ENCODE results near the genes LAMA4 and HS3ST5.

GRCh38 chr6:111751103-111751574 lies 122.1 kb downstream of the FYN start:
- RRBS: no CpG with 5 or more reads among the region's 2 CpGs

- RRBS: no CpG with 5 or more reads among the region's 18 CpGs
Observed at GRCh38 chr6:111758956-111760043, 114.0 kb downstream of the FYN start.

DNA sequence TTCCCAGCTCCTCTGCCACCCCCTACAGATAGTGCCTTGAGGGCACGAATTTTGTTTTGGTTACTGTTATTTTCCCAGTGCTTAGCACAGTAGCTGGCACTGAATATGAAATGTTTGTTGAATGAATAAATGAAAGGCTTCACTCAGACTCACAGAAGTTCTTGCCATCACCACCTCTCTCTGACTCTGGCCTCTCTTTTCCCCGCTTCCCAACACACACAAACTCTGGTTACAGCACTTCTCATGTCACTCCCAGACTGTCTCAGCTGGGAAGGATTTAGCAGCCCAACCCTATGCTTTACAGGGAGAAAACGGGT lies 88.0 kb downstream of the FYN start:
- RRBS: no CpG with 5 or more reads among the region's 3 CpGs

GRCh38 chr6:111810296-111811266 lies 62.7 kb downstream of the FYN start:
- RRBS: no CpG with 5 or more reads among the region's 10 CpGs

GRCh38 chr6:111823695-111824449 lies 49.4 kb downstream of the FYN start:
- RRBS: no CpG with 5 or more reads among the region's 3 CpGs

- RRBS: no CpG with 5 or more reads among the region's 12 CpGs
Observed at GRCh38 chr6:111862438-111863359, 10.6 kb downstream of the FYN start.

DNA sequence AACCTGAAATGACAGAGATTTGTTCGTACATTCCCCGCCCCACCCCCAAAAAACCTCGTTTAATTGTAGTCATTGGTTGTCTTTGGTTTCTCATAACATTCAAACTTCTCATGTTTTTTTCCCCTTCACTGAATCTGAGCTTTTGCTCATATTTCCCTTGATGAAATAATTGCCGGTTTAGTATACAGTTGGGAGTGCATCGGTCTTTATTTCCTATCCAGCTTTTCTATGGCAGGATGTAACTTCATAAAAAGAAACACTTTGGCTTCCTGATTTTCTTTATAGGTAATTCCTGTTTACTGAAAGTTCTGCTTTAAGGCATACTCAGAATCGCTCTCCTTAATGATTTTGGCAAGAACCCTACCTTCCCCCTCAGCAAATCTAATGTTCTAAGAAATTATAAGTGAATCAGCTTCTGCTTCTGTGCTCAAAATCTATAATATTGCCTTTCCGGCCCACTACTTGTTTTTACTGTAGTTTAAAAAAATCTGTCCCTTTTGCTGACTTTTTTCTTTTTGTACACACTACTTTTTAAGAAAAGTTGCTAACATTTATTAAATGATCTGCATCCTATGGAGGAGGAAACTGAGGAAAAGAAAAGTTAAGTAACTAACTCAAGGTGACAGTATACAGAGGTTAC lies 1.0 kb upstream of the FYN start:
- RRBS: no CpG with 5 or more reads among the region's 7 CpGs

- RRBS: no CpG with 5 or more reads among the region's 2 CpGs
Observed at GRCh38 chr6:111880761-111881269, 7.6 kb upstream of the FYN start.

DNA sequence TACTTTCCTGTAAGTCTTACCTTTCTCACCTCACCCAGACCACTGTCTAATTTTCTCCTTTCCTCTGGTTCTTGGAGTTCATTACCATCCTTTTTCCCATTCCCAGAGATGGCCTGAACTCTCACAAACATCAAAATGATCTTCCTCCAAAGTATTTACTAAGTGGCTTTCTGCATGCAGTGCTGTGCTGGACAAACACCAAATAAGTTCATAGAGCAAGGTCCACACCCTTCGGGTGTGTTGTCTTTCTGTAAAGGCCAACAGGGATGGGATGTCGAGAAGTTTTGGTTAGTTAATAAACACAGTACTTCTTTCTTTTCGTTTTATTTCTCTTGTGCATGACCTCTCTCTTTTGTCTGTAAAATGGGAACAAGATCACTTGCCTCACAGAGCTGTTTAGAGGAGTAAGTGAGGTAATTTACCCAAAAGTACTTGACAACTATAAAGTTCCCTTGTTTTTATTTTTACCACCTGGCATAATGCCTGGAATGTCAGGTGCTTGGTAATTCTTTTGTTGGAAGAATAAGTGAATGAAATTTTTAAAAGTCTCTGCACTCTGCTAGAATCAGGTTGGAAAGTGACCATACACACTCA lies 22.9 kb upstream of the CCN6 start:
- RRBS: no CpG with 5 or more reads among the region's 3 CpGs

- RRBS: no CpG with 5 or more reads among the region's 9 CpGs
Observed at GRCh38 chr6:112232571-112233473, 21.5 kb downstream of the LAMA4 start.

DNA sequence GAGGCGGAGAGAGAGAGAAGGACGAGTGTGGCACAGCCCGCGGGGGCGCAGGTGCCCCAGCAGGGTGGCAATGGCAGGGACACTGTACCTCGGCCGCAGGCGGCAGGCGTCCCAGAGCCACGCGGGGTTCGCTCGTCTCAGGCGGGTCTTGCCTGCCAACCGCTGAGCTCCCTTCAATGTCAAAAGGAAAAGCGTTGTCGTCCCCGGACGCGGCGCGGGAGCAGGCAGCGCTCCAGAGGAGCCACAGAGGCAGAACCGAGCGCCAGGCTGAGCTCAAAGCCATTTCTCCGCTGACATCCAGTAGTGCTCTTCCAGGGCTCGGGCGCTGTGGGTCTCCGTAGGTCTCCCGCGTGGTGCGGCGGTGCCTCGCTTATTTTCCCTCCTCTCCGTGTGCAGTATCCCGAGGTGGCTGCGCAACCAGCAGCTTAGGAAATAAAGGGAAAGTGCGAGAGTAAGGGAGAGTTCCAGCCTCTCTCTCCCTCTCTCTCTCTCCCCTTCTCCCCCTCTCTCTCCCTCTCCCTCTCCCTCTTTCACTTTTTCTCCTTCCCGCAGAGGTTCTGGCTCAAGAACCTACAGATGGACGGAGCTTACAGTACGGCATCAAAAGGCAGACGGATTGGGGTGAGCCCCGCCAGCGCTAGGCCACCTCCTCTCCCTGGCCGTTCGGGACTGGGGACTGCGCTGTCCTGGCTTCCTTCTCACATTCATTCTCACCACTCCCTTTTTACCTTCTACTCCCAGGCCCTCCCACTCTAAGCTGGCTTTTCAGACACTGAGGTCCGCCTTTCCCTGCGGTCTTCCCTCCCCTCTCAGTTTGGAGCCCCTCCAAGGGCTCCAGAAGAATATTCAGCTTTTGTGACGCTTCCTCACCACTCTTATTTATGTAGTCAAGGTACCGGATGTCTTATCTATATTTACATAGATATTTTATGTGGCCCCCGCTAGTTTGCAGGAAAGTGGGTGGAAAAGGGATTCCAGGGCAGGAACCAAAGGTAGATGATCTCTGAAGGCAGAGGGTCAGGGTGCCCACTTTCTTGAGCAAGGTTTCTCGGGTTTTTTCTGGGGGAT lies at the start of gene LAMA4:
Gene LAMA4, minus strand, starts transcription at position 700 of the 1,068 bp plus-strand sequence.
- RRBS: no CpG with 5 or more reads among the region's 53 CpGs

DNA sequence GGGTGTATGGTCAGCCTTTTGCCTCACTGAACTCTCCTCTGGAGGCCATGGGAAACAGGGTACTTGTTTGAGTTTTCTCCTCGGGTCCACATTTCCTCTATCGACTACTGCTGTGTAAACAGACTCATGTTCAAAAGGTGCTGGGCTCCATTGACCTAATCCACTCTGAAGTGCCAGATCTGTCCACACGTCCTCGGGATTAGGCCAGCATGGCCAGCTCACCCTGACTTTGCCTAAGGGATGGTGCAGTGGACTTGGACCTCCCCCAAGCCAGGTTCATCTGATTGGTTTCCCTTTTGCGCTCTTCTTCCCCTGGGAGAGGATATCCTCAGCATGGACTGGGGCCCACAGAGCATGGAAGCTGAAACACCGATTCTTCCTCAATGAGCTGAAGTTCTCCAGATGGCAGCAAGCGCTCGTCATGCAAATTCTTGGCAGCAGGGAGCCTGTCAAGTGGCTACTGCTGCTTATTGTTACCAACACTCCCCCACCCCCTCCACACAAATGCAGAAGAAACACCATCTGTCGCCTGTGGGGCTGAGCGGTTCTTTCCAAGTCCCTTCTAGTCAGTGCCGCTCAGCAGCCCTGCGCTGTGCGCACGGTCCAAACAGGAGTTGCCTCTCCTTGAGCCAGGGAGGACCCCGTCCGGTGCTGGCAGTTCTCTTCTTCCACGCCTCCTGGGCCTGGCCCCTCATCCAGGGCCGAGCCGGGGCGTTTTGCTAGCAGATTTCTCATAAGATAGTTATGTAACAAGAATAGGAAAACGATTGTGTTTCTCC lies 292.5 kb upstream of the MARCKS start:
- RRBS: 2% methylated on average over 5 of the region's 21 CpGs

- RRBS: no CpG with 5 or more reads among the region's 21 CpGs
Observed at GRCh38 chr6:113857581-113857914, 403 bp downstream of the MARCKS start.

GRCh38 chr6:113971740-113972085 lies 765 bp upstream of the HDAC2 start:
- RRBS: no CpG with 5 or more reads among the region's 2 CpGs

GRCh38 chr6:114342756-114343444 lies at the start of gene HS3ST5:
HS3ST5 (minus strand) TSS chr6:114343023.
- RRBS: 2% methylated on average over 35 of the region's 59 CpGs

- RRBS: no CpG with 5 or more reads among the region's 3 CpGs
Observed at GRCh38 chr6:116008237-116008779, 52.4 kb downstream of the FRK start.

- RRBS: no CpG with 5 or more reads among the region's 1 CpG
Observed at GRCh38 chr6:116307084-116307389, 27.3 kb upstream of the TSPYL1 start.

DNA sequence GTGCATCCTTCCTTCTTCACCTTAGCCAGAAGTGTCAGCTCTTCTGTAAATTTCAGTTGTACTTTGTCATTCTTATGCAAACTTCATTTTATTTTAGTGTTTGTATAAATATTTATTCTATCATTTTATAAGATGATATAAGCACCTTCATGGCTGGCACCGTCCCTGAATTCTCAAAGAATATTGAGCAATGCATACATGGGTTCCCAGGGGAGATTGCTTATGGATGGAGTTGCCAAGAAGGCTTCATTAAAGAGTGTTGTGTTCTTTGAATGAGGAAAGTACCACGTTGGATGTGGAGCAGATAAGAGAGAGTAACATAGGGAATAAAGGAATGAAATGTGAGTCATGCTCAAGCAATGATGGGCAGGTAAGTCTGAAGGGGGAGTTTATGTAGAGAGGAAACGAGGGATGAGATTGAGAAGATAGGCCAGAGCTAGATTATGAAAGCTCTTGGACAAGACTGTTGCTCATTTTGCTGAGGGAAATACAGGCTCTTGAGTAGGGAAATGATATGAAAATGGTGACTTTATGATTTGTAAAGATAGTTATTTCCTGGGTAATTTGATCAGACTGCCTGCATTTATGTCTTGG lies 10.3 kb downstream of the DSE start:
- RRBS: no CpG with 5 or more reads among the region's 3 CpGs

GRCh38 chr6:116411136-116411547 lies 40.4 kb downstream of the DSE start:
- RRBS: no CpG with 5 or more reads among the region's 5 CpGs

Measured in hTERT-HM (cell line).